GM12891 (cell line): ENCODE data around the genes GCHFR, PPP1R14D and MAPKBP1.

DNA sequence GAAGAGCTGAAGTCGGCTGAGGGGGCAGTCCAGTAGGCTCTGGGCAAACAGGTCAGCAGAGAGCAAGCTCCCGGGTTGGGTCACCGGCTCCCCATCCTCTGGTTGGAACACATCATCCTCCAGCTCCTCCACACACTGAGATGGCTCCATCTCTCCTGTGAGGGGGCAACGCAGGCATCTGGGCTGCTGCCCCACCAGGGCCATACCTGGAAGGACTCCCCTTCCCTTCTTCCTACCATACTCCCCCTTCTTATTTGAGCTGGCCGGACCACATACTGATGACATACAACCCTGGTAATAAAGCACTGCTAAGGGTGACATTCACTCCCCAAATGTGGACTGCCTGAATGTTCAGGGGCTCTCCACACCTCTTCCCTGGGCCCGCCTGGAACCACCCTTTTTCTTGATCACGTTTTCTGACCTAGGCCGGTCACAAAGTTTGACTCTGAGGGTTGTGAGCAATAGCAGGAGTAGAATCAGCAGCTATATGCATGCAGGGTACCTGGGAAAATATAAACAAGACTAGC lies 2.7 kb downstream of the BMF start:
- RRBS: no CpG with 5 or more reads among the region's 8 CpGs

DNA sequence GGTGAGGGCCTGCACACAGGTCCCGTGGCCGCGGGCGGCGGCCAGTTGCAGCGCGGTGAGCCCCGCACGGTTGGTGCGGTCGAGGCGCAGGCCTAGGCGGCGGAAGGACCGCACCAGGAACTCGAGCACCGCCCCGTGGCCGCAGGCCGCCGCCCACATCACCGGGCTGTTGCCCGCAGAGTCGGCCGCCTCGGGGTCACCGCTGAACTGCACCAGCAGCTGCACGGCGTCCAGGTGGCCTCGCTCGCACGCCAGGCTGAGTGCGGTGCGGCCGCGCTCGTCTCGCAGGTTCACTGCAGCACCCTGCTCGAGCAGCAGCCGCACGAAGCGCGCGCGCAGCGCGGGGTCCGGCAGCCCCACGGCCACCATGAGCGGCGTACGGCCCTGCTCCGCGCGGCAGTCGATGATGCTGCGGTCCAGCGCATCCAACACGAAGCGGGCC lies 778 bp downstream of the ANKRD63 start:
- RRBS: no CpG with 5 or more reads among the region's 60 CpGs

DNA sequence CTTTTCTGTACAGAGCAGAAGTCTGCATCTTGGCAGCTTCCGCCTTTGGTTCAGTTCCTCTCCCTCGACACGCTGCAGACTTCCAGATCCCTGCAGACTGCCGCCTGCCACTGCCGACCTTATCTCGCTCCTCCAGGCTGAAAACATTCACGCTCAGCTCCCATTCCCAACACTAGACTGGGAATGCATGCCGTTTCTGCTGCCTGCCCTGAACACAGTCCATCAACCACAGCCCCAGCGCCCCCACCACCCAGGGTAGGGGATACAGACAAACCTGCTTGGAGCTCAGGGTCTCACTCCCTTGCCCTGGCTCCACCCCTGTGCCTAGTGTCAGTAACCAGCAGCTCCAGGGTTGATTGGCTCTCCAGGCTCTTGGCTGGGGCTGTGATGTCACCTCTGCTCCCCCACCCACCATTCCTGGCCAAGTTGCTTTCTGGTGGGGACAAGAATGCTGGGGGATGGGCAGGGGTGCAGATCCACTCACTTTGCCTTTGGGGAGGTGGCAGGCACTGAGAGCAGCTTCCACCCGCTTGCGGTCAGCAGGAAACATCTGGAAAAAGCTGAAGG lies 6.2 kb downstream of the PLCB2 start:
- RRBS: no CpG with 5 or more reads among the region's 11 CpGs

GRCh38 chr15:40357585-40357978 lies 437 bp upstream of the DISP2 start:
- RRBS: 7% methylated on average over 7 of the region's 21 CpGs

DNA sequence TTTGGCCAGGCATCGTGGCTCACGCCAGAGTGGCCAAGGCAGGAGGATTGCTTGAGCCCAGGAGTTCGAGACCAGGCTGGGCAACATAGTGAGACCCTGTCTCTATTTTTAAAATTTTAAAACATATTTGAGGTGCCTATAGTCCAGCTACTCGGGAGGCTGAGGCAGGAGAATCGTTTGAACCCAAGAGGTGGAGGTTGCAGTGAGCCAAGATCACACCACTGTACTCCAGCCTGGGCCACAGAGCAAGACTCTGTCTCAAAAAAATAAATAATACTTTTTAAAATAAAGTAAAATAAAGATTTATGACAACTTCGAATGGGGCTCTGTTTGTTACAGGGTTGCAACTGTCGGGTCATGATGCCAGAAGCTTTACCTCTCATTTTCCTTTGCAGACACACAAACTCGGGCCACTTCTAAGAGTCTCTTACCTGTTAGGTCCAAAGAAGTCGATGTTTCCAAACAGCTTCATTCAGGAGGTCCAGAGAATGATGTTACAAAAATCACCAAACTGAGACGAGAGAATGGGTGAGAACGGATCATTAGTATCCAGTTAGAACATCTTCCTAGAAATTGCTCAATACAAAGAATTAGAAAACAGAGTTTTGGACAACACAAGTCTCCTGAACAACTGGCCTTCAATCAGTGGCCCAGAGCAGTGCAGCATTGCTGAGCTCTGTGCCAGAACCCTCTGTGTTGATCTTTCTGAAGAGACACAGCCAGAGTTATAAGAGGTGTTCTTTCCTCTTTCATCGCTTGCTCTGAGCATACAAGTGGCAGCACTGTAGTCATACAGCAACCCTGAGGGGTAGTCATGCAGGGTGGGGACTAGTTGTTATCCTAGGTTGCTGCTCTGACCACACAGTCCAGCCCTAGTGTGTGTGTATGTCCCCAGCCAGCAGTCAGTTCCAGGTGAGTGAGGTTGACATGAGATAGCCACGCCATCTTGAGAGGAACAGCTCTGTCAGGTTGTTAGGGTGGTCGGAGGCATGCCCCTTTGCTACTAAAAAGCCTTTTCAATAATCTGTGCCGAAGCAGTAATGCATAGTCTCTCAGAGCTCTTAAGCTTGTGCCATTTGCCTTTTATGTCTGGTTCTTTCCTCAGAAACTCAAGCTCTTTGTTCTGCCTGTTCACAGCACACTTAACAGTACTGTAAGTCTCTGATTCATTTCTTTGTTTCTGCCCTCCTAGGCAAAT lies 3.8 kb downstream of the KNSTRN start:
- RRBS: no CpG with 5 or more reads among the region's 15 CpGs

GRCh38 chr15:40452322-40452859 lies 11.6 kb downstream of the BAHD1 start:
- RRBS: no CpG with 5 or more reads among the region's 9 CpGs

DNA sequence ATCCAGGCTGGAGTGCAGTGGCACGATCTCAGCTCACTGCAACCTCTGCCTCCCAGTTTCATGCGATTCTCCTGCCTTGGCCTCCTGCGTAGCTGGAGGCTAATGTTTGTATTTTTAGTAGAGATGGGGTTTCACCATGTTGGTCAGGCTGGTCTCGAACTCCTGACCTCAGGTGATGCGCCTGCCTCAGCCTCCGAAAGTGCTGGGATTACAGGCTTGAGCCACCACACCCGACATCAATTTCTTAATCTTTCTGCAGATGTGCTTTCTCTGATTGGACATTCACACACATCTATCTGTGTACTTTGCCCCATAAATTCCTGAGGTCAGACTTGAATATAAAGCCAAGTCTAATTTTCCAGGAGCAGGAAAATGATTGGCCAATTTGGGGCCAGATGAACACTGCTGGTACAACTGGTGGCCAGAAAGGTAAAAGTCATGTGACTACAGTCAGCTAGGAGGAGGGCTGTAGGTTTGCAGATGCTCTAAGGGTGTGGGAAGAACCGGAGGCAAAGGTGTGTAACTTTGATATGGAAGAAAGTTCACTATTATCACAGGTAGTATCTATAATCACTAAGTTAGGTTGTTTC lies 3.3 kb upstream of the RAD51 start:
- RRBS: no CpG with 5 or more reads among the region's 8 CpGs

DNA sequence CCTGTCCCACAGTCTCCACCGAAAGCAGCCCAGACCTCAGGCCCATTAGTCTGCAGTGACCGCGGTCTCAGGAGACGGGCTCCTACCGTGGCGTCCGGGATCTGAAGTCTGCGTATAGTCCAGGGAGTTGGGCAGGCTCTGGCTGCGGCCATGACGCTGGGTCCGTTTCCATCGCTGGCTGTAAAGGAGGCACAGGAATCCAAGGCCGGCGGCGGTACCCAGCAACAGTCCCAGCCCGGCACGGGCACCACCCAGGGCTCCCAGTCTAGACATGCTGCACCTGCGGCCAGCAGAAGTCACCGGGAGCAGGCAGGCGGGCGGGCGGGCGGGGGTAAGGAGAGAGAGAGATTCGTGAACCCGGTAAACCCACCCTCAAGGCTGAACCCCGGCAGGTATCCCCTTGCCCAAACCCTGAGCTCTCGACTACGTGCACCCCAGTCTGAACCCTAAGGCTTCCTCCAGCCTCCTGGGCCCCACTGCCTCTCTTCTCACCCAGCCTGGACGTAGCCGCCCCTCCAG lies 484 bp downstream of the RMDN3 start:
- RRBS: 2% methylated on average over 10 of the region's 30 CpGs

DNA sequence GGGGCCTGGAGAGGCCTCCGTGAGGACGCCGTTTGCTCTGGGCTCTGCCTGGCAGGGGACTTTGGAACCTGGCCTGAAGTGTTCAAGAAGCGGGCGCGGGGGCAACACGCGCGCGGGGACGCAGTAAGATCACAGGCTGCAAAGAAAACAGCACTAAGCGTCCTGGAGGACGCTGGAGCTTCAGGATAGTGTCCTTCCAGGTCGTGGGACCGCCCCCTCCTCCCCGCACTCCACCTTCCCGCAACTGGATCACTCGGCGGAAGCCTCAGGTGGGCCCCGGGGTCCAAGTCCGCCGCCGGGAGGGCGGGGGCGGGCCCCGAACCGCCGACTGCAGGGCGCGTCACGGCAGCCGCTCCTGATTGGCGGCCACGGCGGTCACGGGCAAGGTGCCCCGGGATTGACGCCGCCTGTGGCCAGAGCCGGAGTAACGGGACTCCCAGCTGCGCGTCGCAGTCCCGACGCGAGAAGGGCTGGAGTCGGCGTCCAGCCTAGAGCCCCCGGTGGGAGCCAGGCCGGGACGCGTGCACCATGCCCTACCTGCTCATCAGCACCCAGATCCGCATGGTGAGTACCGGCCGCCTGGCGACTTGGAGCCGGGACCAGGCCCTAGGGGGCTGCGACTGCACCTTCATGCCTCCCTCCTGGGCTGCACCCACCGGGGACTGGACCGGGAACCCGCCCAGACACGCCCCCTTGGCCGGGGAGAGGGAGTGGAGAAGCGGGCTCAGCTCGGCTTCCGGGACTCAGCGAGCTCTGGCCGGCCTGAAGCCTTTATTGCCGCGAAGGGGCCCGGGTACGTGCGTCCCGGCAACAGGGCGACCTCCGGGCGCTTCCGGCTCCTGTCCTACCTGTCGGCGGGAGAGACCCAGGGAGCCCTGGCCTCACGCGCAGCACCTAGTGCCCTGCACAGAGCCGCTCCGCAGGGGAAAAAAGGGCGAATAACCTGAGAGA lies at the start of gene GCHFR:
GCHFR (plus strand) TSS at position 416 of the 951 bp plus-strand sequence.
- RRBS: 2% methylated on average over 21 of the region's 86 CpGs

DNA sequence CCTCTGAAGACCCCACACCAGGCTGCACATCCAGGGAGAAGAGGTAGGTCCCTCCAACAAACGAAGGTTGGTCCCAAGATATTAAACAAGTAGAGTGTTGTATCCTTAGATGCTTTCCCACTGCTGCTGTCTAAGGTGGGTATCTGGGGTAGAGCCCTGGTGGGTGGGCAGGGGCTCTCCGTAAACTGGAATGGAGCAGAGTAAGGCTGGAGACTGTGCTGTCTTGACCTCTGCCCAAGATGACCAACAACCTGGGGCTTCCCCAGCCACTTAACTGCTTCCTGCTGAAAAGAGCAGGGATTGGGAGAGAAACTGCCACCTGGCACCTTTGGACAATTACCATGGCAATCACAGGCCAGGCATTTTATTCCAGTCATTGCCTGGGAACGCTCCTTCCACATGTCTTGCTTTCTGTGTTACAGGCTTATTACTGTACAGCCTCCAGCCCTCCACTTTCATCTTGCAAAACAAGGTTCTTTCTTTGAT lies 3.0 kb downstream of the PPP1R14D start:
- RRBS: no CpG with 5 or more reads among the region's 3 CpGs

DNA sequence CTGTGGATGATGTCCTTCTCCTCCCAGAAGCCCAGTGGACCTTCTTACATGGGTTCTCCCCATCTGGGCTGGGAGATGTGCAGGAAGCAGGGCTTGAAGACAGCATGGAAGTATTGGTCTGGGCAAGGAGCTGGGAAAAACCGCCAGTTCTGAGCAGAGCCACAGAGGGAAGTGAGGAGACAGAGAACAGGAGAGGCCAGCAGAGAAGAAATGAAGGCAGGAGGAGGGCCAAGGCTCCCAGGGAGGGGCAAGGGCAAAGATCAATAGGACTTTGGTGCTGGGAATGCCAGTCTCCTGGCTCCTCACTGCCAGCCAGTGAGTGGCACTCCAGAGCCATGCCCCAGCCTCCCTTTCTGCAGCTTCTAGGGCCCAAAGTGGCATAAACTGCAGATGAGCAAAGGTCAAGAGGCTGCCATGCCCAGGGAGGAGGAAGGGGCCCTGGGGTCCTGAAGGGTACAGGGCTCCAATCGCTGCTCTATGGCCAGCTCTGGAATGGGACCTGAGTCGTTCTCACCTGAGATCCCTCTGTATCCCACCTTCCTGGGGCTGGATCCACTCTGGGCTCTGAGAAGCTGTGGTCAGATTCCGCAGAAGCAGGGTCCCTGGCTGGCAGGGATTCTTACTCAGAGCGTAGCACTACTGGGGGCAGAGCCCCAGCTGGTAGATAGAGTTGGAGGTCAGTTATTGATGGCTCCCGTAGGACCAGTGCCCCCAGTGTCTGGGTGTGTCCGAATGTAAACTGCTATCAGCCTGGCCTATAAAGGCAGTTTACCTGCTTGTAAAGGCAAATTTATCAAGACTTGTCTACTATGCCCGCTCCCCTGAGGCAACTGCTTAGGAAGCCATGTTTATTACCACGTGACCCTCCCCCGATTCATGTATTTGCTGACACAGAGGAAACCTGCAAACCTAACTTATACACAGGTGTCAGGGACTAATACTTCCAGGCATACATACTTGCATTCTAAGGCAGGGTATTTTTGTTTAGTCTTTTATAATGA lies at the start of gene PPP1R14D:
PPP1R14D (minus strand) TSS at position 173 of the 1,001 bp plus-strand sequence.
- RRBS: no CpG with 5 or more reads among the region's 10 CpGs

GRCh38 chr15:40857607-40858096 lies 13.8 kb downstream of the SPINT1 start:
- RRBS: no CpG with 5 or more reads among the region's 8 CpGs

GRCh38 chr15:40894600-40895550 lies 625 bp downstream of the VPS18 start:
- RRBS: 1% methylated on average over 8 of the region's 36 CpGs

- RRBS: no CpG with 5 or more reads among the region's 6 CpGs
These were observed 33.8 kb downstream of the CHAC1 start for GRCh38 chr15:40987064-40987483.

DNA sequence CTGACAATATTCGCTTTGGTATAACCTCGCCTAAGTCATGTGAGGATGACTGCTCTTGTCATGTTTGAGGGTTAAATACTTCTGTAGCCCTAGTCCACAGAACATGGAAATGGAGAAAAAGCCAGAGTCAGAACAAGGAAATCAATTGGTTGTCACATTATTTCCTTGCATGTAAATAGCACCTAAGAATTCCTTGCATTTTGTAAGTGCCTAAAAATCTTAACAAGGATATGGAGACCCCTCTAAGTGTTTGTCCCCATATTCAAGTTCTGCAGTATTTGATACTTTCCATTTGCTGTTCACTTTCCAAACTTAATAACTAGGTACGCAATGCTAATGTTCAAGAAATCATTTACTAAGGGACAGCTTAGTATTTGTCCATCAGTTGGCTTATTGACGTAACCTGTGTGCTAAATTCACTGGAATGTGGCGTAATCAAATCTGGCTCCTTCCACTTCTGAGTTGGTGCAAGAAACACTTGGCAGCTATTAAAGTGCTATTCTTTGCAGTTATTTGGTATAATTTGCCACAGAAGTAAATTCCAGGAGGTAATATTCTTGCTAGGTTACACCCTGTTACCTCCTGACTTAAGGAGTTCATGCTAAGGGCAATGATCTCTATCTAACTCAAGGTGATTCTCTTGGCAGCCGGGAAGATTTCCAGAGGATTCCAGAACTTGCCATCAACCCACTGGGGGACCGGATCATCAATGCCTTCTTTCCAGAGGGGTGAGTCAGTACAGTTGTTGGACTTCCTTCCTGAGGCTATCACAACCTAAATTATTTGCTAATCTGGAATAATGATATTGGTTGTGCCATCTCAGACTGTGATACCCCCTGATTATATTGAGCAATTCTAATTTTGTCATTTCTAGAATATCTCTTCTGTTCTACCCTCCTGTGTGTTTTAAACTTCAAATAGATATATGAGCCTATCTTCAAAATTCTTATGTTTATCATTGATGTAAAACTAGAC lies 25.5 kb downstream of the CHP1 start:
- RRBS: no CpG with 5 or more reads among the region's 7 CpGs

GRCh38 chr15:41523528-41524689 lies 10.3 kb upstream of the LTK start:
- RRBS: no CpG with 5 or more reads among the region's 20 CpGs

GRCh38 chr15:41560933-41561783 lies 2.1 kb downstream of the TYRO3 start:
- RRBS: no CpG with 5 or more reads among the region's 18 CpGs

- RRBS: no CpG with 5 or more reads among the region's 10 CpGs
These were observed 8.1 kb upstream of the MAPKBP1 start for GRCh38 chr15:41765755-41766991.

DNA sequence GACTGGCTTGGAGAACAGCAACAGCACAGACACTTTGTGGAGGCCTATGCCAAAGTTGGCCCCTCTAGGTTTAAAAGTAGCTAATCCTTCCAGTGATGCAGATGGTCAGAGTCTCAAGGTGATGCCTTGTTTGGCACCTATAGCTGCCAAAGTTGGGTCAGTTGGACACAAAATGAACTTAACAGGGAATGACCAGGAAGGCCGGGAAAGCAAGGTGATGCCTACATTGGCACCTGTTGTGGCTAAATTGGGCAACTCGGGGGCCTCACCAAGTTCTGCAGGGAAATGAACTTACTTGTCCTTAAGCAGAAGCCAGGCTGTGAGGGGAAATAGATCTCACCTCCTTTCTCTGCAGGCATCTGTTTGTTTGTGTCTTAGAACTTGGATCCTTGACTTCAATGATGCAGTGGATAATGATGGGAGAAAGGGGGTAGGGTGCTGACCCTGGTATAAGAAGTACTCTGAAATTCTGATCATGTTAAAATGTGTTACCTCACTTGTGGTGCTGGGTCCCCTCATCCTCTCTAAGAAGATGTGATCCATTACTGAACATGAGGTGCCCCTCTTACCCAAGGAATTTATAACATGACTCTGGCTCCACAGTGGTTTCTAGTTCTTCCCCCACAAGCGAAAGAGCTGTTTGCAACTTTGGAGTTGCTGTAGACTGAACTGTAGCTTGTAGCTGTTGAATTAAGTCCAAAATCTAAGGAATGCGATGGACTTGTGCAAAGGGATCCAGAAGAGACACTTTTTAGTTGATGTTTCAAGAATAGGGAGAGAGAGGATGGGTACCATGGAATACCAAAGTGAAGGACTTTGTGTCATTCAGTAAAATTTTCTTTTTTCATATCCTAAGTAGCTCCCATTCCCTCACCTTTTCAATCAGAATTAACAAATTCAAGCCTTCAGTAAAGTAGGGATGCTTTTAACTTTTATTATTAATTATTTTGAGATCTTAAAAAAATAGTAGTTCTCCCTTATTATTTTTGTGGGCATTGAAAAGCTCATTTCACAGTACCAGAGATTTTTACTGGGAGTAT lies 7.0 kb upstream of the MAPKBP1 start:
- RRBS: no CpG with 5 or more reads among the region's 4 CpGs

DNA sequence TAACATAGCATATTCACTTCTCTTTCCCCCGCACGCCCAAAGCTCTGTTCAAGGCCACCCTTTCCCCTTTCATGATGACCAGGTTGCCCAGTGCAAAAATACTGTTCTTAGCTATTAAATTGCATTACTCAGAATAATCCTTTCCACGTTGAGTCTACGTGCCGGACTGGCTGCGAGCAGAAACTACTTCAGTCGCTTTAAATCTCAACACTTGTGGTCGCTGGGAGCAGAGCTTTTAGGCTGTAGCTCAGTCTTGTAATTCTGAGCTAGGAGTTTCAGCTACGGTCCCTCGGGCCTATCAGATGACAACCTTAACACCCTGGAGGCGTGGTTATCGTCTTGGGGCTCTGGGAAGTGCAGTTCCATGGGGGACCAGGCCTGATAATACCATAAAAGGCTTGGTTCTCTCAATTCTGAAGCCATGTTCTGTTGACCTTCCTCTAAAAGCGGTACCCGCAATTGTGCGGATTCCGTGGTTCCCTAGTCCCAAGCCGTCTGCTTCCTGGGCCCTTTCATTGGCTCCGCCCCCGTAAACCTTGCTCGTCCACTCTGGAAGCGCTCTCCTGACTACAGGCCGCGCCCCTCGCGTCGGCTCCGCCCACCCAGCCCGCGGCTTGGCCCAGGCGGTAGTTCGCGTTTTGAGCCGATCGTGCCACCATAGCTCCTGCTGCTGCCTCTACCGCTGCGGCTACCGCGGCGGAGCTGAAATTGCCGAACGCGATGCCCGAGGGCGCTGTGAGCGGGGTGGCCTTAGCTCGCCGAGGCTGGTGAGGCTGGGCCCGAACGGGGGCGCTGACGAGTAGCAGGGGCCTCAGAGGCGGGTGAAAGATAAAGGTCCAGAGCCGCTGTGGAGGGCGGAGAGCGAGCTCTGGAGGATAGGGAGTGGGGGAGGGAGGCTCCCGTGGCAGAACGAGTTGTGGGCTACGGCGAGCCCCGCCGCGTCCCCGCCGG lies at the start of gene MAPKBP1:
MAPKBP1 (plus strand) TSS at position 641 of the 951 bp plus-strand sequence.
- RRBS: no CpG with 5 or more reads among the region's 64 CpGs